Subcutaneous preadipocyte (primary cell): ENCODE measurements around the gene PSG9.

- CAGE, long polyA plus RNA, result no peak
Measured at GRCh38 chr19:42253207-42254239, 1.4 kb downstream of the ERF start.

GRCh38 chr19:42271518-42272639 is 2.8 kb downstream of the CIC start:
- CAGE, long polyA plus RNA, result no peak

DNA sequence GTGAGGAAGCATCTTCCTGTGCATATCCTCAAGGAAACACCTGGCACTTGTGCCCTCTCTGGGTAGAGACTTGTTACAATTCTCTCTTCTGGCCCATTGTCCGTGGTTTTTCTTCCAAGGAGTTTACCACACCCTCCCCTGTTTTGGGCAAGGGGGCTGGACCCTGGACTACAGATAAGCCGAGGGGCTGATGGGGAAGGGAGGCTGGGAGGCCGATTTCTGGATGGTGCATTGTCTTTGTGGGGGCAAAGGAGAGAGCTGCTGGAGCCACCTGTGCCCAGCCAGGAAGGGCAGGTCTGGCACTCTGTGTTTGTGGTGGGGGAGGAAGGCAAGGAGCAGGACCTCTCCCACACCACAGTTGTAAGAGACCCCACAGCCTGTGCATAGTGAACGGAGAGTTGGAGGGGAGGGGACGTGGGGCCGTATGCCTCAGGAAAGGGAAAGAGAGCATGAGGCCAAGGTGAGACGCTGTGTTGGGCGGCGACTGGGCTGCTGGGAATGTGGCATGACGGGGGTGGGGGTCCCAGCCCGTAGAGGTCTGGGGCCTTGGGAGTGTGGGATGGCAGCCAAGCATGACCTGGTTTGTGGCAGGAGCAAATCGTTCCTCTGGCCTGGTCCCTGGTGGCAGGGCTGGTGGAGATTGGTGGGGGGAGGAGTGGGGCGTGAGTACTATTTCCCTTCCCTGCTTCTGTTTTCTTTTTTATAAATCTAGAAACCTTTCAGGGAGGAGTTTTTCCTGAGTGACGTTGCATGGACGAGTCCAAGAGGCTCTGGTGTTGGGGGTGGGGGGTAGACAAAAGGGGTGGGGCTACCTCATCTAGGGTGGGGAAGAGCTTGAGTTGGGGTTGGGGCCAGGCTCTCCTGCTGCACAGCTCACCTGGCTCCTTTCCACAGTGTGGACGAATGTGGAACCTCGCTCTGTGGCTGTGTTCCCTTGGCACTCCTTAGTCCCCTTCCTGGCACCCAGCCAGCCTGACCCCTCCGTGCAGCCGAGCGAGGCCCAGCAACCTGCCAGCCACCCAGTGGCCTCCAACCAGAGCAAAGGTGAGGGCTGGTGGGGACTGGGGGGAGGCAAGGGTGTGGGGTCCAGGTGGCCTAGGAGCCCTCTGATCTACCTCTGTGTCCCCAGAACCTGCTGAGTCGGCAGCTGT is 15.7 kb upstream of the PRR19 start:
- CAGE, long polyA plus RNA, result no peak

DNA sequence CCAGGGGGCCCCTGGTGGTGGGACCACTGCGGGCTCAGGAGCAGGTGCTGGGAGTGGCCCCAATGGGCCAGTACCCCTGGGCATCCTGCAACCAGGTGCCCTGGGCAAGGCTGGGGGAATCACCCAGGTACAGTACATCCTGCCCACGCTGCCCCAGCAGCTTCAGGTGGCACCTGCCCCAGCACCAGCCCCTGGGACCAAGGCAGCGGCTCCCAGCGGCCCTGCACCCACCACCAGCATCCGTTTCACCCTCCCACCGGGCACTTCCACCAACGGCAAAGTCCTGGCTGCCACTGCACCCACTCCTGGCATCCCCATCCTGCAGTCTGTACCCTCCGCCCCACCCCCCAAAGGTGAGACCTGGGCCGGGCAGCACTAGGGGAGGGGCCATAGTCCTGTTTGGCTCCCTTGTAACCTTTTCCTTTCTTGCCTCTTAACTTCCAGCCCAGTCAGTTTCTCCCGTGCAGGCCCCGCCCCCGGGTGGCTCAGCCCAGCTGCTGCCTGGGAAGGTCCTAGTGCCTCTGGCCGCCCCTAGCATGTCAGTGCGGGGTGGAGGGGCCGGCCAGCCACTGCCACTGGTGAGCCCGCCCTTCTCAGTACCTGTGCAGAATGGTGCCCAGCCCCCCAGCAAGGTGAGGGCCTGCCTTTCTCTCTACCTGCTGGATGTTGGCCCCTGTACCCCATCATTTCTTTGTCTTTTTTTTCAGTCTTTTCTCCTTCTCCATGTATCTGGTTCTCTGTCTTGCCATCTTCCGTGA is 10.6 kb upstream of the PRR19 start:
- CAGE, long polyA plus RNA, result no peak

DNA sequence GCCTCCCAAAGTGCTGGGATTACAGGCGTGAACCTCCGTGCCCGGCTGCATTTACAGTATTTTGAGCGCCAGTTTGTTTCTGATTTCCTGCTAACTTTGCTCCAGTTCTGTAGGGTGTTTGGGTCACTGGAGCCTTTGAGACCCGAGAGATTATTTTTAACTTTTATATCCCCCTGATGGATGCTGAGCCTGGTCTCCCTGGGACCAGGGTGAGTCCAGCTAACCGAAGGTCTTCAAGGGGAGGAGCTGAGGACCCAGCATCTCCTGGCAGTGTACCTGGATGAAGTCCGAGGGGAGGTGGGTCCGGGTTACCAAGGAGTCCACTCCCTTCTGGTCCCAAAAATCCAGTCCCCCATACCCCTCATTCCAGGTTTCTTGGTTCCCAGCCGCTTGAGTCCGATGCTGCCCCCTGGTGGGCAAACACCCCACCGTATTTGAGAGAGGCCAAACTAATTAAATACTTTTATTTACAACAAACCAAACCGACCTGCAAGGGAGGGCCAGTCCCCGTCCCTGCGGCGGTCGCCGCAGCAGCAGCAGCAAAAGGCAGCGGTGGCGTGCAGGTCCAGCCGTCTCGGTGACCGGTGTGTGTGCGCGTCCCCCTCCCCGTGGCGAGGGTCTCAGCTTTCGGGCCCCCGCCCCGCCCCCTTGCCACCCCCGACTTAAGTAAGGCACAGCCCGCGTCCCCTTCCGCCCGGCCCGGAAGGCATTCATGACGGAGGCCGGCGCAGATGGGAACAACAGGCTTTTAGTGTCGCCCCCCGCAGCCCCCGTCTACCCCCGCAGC is 11.2 kb upstream of the CNFN start:
- CAGE, long polyA plus RNA, result no peak

- CAGE, long polyA plus RNA, result no peak
Measured at GRCh38 chr19:42422862-42423851, 4.0 kb downstream of the LIPE start.

- CAGE, long polyA plus RNA, result no peak
Measured at GRCh38 chr19:43269348-43269777, at the start of gene PSG9. Gene PSG9 (minus strand): TSS chr19:43269530.

GRCh38 chr19:43439208-43439752 is 24.6 kb downstream of the TEX101 start:
- CAGE, long polyA plus RNA, result no peak

DNA sequence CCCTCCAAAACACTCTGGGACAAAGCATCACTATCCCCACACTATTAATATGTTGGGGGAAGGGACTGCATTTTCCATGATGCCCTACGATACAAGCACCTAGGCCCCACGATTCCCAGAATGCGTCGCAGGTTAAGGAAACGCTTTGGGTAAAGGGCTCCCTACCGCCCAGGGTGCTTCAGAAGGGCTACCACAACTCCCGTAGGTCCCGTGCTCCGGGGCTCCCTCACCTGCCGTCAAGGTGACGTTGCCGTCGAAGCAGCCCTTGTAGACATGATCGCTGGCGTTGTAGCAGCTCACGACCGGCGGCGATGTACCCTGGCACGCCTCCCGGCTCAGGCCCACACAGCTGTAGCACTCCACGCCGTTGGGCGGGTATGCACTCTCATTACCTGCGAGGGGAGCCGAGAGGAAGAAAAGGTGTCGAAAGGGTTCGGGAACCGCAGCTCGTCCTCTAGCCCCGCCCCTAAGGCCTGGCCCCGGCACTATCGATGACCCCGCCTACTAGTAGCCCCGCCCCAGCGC is 2.5 kb downstream of the LYPD3 start:
- CAGE, long polyA plus RNA, result no peak

GRCh38 chr19:43738410-43738990 is 16.3 kb downstream of the SMG9 start:
- CAGE, long polyA plus RNA, result no peak

DNA sequence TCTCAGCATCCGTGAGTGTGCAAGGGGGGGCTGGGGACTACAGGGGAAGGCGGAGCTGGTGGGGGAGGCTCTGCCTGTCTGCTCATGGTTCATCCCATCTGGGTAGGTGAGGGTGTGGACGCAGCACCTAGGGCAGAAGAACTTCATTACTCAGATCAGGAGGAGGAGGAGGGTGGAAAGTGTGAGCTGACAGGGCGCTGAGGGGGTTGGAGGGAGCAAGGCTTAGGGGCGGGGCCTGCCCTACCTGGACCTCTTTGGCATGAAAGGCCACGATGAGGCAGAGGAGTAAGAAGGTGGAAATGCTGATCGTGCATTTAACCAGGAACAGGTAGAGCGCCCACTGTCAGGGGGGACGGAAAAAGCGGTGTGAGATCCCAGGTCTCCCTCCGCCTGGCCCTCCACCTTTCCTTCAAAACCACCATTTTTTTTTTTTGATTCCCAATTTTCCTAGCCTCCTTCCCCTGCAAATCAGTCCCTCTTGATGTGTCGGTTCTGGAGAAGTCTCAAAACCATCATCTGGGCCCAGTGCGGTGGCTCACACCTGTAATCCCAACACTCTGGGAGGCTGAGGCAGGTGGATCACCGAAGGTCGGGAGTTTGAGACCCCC is 4.4 kb downstream of the KCNN4 start:
- CAGE, long polyA plus RNA, result no peak

DNA sequence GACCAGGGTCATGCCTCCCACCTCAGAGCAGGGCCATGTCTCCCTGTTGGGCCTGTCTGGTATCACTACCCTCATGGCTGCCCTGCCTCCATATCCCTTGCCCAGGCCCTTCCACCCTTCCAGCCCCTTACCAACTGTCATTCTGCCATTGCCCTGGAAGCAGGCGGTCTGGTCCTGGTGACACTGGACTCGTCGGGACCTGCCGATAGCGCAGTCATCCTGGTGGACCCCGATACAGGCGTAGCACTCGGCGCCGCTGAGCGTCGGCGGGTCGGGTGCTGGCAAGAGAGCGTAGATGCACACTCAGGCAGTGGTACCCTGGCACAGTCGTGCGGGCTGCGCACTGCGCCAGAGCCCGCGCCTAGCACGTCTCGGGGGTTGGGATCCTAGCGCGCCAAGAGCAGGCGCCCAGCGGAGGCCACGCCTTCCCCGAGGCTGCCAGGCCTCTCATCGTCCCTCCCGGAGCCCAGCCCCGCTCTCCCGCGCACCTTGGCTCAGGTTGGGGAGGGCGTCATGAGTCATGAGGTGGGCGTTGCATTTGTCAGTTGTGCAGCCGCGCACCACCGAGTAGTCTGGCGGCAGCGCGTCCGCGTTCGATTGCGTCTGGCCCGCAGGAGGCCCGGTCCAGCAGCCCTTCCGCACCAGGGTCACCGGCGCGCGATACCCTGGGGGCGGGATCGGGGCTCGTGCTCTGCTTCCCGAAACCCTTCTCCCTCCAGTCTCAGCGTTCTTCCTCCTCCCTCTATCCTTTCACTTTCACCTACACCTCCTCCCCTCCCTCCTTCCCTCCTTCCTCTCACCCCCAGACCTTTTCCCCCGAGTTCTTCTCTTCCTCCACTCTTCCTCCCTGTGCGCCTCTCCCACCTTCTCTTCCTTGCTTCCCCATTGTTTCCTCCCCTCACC is 3.7 kb downstream of the LYPD5 start:
- CAGE, long polyA plus RNA, result no peak

DNA sequence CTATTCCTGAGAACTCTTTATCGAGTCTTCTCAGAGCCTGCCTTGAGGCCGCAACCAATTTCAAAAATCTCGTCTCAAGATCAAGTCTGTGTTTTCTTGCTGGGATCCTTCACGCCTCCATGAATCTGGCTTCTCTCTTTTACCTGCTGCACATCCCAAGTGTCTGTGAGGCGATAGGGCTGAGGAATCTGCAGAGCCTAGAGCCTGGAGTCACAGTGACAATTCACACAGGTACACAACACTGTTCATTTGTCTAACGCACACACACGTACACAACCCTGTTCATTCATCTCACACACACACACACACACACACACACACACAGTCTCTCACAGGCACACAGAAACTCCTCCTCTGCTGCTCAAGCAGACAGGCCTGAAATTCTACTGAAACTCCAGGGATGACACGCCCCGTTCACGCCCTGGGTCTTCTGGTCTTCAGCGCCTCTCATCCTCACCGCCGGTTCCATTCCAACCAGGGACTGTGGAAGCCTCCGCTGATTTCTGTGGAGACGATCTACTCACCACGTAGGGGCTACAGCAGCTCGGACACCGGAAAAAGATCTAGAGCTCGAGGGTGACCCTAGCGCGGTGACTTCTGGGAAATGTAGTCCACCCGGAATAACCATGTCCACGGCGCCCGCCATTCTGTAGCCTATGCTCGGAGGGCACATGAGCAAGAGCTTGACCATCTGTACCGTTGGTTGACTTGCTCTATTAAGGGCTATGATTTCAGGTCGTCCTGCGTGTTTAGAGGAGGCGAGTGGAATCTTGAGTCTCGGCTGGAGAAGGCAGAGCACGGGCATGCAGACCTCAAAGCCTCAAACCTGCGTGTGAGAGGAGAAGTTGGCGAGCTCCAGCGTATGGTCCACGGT is 17.7 kb upstream of the ZNF404 start:
- CAGE, long polyA plus RNA, result no peak

DNA sequence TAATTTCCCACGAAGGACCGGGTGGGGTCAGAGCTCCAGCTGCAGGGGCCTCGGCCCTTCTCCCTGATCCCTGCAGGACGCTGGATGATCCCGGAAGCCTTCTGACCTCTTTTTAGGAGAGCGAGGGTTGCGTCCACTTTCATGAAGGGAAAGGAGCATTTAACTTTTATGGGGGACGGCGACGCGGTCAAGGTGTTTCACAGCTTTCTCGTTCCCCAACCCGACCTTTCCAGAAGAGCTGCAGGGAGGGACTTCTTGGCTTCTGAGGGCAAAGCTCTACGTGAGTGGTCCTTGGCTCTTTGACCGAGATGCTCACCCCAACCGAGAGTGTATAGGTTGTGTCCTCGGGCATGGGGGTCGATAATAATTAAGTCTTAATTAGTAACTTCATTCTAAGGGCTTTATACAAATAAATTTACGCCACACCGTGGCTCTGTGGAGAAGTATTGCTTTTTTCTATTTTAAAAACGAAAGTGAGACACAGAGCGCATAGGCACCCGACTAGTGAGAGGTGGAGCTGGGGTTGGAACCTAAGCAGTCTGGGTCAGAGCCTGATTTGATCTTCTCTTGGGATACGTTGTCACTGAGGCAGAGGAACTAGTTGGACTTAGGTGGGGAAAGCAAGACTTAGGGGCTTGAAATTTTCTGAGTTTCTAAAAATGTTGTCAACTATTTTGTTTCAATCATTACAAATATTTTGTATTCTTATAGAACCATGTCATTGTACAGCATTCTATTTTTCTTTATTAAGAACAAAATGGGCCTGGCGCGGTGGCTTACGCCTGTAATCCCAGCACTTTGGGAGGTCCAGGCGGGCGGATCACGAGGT is 932 bp downstream of the ZNF224 start:
- CAGE, long polyA plus RNA, result no peak

GRCh38 chr19:44106572-44107106 is 6.6 kb upstream of the ZNF225 start:
- CAGE, long polyA plus RNA, result no peak

GRCh38 chr19:44113905-44114353 is 730 bp downstream of the ZNF225 start:
- CAGE, long polyA plus RNA, result no peak

DNA sequence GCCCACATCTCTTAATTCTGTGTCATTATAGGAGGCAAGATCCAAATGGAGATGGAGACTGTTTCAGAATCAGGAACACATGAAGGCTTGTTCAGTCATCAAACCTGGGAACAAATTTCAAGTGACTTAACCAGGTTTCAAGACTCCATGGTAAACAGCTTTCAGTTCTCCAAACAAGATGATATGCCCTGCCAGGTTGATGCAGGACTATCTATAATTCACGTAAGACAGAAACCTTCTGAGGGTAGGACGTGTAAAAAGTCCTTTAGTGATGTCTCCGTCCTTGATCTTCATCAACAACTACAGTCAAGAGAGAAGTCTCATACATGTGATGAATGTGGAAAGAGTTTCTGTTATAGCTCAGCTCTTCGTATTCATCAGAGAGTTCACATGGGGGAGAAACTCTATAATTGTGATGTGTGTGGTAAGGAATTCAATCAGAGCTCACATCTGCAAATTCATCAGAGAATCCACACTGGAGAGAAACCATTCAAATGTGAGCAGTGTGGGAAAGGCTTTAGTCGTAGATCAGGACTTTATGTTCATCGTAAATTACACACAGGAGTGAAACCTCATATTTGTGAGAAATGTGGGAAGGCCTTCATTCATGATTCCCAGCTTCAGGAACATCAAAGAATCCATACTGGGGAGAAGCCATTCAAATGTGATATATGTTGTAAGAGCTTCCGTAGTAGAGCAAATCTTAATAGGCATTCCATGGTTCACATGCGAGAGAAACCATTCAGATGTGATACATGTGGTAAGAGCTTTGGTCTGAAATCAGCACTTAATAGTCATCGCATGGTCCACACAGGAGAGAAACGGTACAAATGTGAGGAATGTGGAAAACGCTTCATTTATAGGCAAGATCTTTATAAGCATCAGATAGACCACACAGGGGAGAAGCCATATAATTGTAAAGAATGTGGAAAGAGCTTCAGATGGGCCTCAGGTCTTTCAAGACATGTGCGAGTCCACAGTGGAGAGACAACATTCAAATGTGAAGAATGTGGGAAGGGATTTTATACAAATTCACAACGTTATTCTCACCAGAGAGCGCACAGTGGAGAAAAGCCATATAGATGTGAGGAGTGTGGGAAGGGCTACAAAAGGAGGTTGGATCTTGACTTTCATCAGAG is 10.2 kb upstream of the ZNF234 start:
- CAGE, long polyA plus RNA, result no peak

DNA sequence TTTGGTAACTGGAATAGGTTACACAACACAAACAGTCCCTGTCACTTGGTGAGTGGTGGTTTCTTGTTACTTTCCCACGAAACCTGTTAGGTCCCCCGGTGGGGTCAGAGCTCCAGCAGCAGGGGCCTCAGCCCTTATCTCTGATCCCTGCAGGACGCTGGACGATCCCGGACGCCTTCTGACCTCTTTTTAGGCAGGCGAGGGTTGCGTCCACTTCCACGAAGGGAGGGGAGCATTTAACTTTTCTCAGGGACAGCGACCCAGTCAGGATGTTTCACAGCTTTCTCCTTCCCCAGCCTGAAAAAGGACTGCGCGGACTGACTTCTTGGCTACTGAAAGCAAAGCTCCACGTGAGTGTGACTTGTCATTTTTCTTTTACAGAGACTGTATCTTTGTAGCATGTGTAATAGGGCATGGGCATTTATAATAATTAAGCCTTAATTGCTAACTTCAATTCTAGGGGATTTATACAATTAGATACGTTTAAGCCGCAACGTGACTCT is 715 bp downstream of the ZNF234 start:
- CAGE, long polyA plus RNA, result no peak

- CAGE, long polyA plus RNA, result no peak
Measured at GRCh38 chr19:44592094-44592841, 21.1 kb upstream of the IGSF23 start.

DNA sequence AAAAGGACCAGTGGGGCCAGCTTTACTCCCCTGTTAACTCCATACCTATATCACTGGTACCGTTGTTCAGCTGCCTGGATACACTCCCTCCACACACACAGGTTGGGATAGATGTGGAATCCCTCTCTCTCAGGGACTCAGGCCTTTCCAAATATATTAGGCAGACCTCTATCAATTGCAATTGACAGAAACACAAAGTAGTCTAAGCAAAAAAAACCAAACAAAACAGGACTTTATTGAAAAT is 13.3 kb upstream of the CEACAM19 start:
- CAGE, long polyA plus RNA, result no peak